Penis (tissue), 1 donor: ENCODE measurements around the gene LONP2.

DNA sequence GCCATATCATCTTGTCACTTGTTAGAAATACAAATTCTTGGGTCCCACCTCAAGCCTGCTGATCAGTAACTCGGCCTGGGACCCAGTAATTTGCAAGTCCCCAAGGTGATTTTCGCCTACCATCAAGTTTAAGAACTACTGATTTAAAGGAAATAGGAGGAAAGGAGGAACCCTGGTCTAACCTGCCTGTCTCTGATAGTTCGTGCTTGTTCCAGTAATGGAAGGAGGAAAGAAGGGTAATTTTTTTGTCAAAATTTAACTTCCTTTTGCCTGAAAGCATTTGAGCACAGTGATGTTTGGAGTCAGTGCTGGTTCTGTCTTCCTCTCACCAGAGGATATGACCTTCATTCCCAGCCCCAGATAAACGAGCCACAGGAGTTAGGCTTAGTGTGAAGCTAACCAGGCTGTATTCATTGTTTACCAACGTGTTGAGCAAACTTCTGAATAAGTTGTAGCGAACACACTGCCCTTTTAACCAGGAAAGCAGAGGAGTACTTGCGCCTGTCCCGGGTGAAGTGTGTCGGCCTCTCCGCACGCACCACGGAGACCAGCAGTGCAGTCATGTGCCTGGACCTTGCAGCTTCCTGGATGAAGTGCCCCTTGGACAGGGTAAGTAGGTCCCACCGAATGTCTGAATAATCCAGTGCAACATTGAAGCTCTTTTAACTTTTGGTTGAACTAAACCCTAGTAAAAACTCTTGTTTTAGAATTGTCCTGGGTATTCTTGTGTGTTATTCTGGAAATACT, 1.2 kb downstream of the ORC6 start:
- PRO-cap, result no peak

GRCh38 chr16:46743256-46743971, 4.7 kb downstream of the MYLK3 start:
- PRO-cap, result no peak

GRCh38 chr16:46758638-46759097, 10.5 kb upstream of the MYLK3 start:
- PRO-cap, result no peak

DNA sequence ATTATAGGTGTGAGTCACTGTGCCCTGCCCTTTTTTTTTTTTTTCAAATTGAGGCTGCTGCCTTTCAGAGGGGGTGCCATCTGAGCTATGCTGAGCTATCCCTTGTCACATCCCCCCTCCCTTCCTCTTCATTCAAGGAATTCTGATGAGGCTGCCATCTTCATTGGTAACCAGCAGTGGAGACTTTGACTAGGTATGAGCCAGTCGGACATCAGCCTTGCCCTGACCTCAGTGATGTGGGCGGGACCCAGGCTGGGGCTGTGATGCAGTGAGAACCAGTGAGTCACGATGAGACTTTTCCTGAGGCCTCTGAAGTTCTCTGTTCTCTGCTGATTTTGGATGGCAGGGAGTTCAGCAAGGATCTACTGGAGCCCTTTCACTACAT, 24.4 kb upstream of the GPT2 start:
- PRO-cap, result no peak

DNA sequence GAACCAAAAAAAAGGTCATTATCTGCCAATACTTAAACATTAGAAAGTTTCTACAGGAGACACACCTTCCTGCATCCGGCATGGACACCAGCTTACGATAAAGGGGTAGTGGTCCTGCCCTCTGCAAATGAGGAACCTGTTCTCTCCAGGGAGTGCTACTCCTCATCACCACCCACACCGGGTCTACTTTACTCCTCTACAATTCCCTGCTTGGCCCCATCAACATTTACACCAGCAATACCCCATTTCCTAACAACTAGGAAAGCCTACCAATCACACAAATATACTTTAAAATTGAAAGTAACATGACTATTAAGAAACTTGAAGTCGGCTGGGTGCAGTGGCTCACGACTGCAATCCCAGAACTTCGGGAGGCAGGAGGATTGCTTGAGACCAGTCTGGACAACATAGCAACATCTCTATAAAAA, 15.7 kb downstream of the DNAJA2 start:
- PRO-cap, result no peak

DNA sequence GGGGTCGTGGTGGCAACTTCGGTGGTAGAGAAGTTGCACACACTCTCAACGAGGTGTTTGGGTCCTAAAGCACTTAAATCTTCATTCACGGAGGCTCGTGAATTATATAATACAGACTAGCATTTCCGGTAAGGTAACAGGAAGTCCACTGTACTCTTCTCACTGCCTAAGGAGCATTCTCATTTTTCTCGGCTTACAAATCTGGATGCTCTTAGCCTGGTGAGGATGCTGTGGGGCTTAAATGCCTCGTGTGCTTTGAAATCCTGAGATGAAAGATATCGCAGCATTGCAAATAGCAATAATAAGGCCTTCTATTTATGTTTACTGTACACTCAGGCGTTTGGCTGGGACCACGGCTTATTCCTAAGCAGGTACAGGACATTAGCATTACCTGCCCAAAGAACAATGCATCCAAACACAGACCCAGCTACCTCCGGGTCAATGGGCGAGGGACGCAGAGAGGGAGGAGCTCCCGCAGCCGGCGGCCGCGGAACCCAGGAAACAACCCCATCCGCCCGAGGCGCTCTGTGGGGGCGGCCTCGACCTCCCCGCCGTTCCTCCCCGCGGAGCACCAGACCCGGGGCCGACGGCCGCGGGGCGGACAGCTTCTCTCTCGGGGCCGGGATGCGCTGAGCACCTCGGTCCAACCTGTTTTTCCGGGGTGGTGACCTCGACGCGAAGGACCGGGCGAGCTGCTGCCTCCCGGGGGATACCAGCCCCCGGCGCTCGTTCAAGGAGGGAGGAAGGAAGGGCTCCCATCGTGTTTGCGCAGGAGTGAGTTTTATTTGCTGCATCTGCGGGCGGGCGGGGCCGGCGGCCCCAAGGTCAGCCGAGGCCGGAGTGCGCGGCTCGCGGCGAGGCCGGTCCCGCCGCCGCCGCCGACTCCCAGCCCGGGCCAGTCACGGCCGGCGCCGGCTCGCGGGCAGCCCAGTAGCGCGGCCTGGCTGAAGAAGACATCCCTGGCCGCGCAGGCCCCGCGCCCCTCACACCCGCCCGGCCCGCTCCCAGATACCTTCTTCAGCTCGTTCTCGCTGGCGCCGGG, 670 bp downstream of the DNAJA2 start:
- PRO-cap, result bidirectional peak, plus-strand start at position 574 of the sequence, minus-strand start at position 613 of the sequence

GRCh38 chr16:47291185-47292002, 147.6 kb upstream of the NETO2 start:
- PRO-cap, result no peak

DNA sequence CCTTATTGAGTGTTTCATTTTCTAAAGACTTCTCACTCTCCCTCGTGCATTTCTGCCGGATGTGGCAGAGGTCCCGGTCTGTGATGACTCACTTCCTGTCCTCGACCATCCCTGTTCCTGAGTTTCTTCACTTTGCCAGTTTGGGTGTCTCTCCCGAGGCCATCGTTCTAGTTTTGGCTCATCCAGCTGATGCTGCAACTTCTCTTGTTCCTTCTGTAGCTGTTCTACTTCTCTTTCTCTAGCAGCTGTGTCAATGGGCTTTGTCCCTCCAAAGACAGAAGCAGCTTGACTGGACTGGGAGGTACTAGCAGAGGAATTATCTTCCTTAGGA, 104.4 kb downstream of the PHKB start:
- PRO-cap, result no peak

GRCh38 chr16:47779405-47780159, 318.5 kb downstream of the PHKB start:
- PRO-cap, result no peak

DNA sequence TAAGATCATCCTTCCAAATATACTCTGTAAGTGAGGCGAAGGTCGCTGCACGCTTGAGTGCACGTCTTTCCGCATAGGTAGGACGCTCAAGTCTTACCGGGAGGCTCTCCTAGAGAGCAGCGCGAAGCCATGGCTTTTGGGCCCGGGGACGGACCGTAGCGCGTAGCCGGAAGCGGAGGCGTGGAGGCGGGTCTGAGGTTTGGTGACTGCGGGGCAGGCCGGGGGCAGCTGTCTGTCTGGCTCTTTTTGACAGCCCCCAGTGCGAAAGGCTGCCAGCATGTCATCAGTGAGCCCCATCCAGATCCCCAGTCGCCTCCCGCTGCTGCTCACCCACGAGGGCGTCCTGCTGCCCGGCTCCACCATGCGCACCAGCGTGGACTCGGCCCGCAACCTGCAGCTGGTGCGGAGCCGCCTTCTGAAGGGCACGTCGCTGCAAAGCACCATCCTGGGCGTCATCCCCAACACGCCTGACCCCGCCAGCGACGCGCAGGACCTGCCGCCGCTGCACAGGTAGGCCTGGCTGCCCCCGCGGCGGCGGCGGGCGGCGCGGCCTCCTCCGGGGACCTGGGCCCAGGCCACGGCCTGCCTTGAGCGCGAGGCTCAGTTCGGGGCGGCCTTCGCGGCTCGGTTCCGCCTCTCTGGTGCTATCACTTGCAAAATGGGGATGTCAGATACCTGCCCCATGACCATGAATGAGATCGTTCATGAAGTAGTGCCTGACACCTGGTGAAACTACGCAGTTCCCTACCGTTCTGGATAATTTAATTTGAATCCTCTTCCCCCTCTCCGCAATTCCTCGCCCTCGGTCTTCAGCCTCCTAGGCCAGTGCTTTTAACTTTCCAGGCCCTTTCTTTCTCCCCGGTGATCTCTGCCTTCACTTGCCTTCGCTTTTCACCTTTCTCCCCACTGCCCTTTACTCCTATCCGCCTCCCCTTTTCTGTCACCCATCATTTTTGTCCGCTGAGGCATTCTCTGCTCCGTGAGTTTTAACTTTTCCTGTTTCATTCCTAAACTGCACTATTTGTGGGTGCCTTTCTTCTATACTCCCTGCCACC, at the start of gene LONP2:
LONP2 (plus strand) TSS at position 189 of the 1,055 bp plus-strand sequence.
- PRO-cap, result bidirectional peak, plus-strand start at position 191 of the sequence, minus-strand start at position 73 of the sequence

DNA sequence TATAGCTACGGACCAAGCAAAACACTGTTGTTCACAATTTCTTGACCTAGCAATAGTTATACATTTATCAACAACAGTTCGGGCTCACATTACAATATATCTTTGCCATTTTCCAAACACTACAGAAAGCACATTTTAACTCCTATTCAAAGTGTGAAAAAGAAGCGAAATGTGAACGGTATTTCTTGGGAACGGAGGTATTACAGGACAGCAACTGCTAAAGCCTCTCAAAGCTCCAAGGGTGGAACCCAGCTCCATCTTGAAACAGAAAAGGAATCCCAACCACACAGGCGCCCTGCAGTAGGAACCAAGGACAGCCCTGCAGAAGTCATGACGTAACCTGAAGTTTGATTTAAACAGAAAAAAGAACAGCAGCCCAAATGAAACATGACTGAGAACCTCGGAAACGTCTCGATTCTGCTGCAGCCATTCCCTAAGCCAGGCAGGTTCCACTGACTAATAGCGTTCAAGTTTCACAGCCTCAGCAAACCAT, 20.3 kb downstream of the SIAH1 start:
- PRO-cap, result no peak

DNA sequence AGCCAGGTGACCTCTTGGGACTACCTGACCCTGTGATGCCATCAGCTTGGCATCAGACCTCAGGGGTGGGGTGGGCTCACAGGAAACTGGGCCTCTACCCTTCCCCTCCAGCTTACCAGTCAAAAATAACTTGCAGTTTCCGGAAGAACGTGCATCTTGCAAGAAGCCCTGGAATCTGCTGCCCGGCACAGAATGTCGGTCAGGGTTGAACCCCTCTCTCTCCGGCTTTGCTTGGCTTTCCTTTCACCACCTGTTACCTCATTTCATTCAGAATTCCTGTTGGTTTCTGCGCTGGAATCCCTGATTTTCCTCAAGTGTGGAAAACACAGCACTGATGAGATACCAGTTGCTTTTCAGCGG, 11.7 kb upstream of the N4BP1 start:
- PRO-cap, result no peak

DNA sequence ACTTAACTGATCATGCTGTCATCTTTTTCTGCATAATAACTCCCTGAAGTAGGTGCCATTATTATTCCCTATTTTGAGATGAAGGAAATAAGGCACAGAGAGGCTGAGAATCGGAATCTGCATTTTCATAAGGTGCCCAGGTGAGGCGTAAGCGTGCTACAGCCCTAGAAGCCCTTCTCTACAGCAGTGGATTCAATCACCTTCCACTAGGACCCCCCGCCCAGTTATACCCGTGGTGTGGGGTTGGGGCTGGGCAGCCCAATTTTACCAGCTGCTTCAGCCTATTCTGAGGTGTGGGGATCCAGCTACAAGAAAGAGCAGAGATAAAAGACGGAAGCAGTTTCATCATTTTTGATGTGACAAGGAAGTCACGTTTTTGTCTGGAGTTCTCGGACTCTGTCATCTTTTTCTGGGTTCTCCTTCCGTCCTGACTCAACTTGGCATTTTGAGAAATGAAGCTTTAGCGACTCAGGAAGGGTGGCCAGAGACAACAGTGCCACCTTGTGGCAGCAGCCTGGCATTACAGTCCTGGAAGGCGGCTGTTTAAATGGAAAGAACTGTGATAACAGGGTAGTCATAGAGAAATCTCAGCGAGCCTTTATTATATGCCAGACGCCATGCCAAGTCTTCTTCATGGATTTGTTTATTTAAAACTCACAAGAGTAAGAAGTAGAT, 20.3 kb upstream of the N4BP1 start:
- PRO-cap, result no peak

DNA sequence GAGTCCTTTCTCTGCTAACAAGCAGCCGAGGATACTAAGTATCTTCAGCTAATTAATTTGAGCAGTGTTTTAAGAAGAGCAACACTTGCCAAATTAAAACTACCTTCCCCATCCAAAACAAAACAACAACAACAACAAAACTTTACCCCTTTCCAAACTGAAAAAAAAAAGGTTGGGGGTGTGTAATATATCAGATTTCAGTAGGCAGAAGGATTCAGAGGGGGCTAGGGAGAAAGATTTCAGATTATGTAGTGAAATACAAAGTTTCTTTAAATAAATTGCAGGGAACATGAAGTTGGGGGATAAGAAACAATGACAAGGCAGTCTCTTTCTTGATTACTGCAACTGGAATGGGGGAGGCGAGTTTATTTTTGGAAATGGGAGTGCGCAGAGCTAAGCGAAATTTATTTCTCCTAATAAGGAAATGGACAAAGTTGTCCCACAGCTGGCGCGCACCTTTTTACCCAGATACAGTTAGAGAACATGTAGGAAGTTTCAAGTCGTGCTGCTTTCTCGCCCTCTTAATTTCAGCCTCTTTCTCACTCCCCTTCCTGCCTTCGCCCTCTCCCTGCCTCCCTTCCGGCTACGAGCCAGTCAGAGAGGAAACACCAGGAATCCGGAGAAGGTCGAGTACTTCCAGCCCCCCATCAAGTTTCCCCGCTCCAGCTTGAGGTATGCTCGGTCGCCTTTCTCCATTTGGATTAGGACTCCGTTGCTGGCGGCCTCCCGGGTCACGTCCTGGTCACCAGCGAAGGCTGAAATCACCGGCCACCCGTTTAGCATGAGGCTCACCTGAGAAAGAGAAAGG, 2.6 kb downstream of the CBLN1 start:
- PRO-cap, result no peak

DNA sequence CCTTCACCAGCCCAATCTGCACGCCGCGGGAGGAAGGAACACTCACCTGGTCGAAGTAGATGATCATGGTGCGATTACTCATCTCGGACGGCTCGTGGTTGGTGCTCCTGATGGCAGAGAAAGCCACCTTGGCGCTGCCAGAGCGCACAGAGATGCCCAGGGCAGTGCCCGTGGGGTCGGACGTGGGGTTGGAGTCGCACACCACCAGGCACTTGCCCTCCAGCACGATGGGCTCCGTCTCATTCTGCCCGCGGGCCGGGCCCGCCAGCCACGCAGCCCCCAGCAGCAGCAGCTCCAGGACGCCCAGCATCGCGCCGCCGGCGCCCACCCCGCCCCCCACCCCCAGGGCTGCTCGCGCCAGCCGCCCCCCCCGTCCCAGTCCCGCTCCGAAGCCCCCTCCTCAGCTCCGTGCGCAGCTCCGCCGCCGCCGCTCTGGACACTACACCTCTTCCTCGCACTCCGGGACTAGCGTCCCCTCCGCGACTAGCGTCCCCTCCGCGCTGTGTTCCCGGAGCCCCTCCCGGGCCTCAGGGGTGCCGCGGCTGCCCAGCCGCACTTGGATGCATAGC, 398 bp downstream of the CBLN1 start:
- PRO-cap, result no peak

- PRO-cap, result no peak
Observed at GRCh38 chr16:49452467-49453126, 79.0 kb downstream of the C16orf78 start.

- PRO-cap, result no peak
Observed at GRCh38 chr16:49464922-49465121, 91.2 kb downstream of the C16orf78 start.

GRCh38 chr16:49557097-49557576, 183.5 kb downstream of the C16orf78 start:
- PRO-cap, result no peak

- PRO-cap, result no peak
Observed at GRCh38 chr16:49575135-49575973, 201.8 kb downstream of the C16orf78 start.

- PRO-cap, result bidirectional peak, plus-strand start at chr16:49838814, minus-strand start at chr16:49838808; unidirectional peak, minus-strand start at chr16:49838808
Observed at GRCh38 chr16:49838309-49839652, 17.1 kb downstream of the ZNF423 start.